Right atrium auricular region (tissue), 2 donors: ENCODE measurements around a stretch of chr21.

GRCh38 chr21:34811122-34812165 lies 142.7 kb downstream of the CLIC6 start:
- PRO-cap, result no peak
- RAMPAGE, long total RNA, 2 experiments, result no peak in any of the 2 experiments

- PRO-cap, result bidirectional peak, plus-strand start at chr21:34844853, minus-strand start at chr21:34844695
- RAMPAGE, long total RNA, 2 experiments, result no peak in any of the 2 experiments
These were observed 176.0 kb downstream of the CLIC6 start for GRCh38 chr21:34844531-34845428.

GRCh38 chr21:34861366-34862162 lies 187.5 kb downstream of the RUNX1 start:
- PRO-cap, result no peak
- RAMPAGE, long total RNA, 2 experiments, result no peak in any of the 2 experiments

GRCh38 chr21:34865448-34866123 lies 183.5 kb downstream of the RUNX1 start:
- PRO-cap, result no peak
- RAMPAGE, long total RNA, 2 experiments, result no peak in any of the 2 experiments

- PRO-cap, result no peak
- RAMPAGE, long total RNA, 2 experiments, result no peak in any of the 2 experiments
These were observed 170.8 kb downstream of the RUNX1 start for GRCh38 chr21:34878125-34878955.

DNA sequence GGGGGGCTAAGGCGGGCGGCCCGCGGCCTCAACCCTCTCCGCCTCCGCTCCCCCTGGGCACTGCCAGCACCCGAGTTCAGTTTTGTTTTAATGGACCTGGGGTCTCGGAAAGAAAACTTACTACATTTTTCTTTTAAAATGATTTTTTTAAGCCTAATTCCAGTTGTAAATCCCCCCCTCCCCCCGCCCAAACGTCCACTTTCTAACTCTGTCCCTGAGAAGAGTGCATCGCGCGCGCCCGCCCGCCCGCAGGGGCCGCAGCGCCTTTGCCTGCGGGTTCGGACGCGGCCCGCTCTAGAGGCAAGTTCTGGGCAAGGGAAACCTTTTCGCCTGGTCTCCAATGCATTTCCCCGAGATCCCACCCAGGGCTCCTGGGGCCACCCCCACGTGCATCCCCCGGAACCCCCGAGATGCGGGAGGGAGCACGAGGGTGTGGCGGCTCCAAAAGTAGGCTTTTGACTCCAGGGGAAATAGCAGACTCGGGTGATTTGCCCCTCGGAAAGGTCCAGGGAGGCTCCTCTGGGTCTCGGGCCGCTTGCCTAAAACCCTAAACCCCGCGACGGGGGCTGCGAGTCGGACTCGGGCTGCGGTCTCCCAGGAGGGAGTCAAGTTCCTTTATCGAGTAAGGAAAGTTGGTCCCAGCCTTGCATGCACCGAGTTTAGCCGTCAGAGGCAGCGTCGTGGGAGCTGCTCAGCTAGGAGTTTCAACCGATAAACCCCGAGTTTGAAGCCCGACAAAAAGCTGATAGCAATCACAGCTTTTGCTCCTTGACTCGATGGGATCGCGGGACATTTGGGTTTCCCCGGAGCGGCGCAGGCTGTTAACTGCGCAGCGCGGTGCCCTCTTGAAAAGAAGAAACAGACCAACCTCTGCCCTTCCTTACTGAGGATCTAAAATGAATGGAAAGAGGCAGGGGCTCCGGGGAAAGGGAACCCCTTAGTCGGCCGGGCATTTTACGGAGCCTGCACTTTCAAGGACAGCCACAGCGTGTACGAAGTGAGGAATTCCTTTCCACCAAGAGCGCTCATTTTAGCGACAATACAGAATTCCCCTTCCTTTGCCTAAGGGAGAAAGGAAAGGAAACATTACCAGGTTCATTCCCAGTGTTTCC lies 158.2 kb downstream of the RUNX1 start:
- PRO-cap, result no peak
- RAMPAGE, long total RNA, 2 experiments, result no peak in any of the 2 experiments

DNA sequence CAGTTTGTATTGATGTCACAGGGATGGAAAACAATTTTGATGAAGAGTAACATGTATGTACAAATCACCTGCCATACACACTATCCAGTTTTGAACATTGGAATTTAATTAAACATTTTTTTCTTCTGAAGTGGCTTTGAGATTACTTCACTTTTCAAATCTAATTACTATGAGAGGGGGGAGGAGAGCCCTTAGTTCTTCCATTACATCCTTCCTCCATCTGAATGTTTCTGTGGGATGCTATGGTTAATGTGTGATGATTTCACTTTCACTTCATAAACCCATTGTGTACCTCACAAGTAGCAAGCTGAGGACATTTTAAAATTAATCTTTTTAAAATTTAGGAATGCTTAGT lies 156.9 kb downstream of the RUNX1 start:
- PRO-cap, result no peak
- RAMPAGE, long total RNA, 2 experiments, result no peak in any of the 2 experiments

- PRO-cap, result no peak
- RAMPAGE, long total RNA, 2 experiments, result no peak in any of the 2 experiments
These were observed 115.1 kb downstream of the RUNX1 start for GRCh38 chr21:34933872-34934587.

- PRO-cap, result no peak
- RAMPAGE, long total RNA, 2 experiments, result no peak in any of the 2 experiments
These were observed 27.1 kb downstream of the RUNX1 start for GRCh38 chr21:35021840-35022489.

GRCh38 chr21:35257288-35257810 lies 208.2 kb upstream of the RUNX1 start:
- PRO-cap, result no peak
- RAMPAGE, long total RNA, 2 experiments, result no peak in any of the 2 experiments

DNA sequence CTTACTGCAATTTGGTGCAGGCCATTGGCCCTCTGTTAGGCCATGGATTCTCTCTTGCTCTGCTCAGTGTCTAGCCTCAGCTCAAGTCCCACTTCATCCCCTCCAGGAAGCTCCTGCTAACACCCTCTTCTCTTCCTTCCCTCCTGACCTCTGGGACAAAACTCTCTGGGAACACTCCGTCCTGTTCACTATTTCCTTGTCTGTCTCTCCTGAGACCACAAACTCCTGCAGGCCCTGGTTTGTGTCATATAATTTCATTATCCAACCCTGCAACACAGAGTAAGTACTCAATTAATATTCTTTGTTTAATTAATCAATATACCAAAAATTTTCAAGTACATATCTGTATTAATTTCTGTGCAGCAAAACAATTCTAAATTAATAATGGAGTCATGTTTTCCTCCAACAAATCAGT lies 245.4 kb downstream of the SETD4 start:
- PRO-cap, result no peak
- RAMPAGE, long total RNA, 2 experiments, result no peak in any of the 2 experiments

GRCh38 chr21:36070819-36071498 lies 1.1 kb downstream of the CBR1 start:
- PRO-cap, result no peak
- RAMPAGE, long total RNA, 2 experiments, result no peak in any of the 2 experiments

- PRO-cap, result bidirectional peak, plus-strand start at chr21:36075556, minus-strand start at chr21:36075340
- RAMPAGE, long total RNA, 2 experiments, result no peak in any of the 2 experiments
These were observed 5.3 kb downstream of the CBR1 start for GRCh38 chr21:36075088-36075463.

DNA sequence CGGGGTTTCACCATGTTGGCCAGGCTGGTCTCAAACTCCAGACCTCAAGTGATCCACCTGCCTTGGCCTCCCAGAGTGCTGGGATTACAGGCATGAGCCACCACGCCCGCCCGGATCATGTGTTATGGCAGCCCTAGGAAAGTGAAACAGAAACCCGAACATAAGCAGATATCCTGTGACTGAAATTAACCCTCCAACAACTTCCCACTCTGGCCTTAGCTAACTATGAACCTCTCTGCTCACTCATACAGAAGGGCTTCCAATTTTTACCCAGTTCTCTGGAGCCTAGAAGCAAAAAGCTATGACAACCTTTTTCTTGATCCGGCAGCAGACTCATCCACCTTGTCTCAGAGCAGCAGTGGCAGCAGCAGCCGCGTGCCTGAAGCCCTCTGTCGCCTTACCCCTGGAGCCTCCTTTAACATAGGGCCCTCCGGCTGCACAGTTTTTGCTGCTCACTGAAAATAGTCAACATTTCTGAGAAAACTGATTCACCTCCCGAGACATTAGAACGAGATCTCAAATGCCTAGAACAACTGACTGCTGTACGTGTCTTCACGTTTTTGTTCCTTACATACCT lies 9.3 kb downstream of the CBR1 start:
- PRO-cap, result no peak
- RAMPAGE, long total RNA, 2 experiments, result no peak in any of the 2 experiments

- PRO-cap, result no peak
- RAMPAGE, long total RNA, 2 experiments, result no peak in any of the 2 experiments
These were observed 6.6 kb downstream of the CBR3 start for GRCh38 chr21:36141333-36142054.

DNA sequence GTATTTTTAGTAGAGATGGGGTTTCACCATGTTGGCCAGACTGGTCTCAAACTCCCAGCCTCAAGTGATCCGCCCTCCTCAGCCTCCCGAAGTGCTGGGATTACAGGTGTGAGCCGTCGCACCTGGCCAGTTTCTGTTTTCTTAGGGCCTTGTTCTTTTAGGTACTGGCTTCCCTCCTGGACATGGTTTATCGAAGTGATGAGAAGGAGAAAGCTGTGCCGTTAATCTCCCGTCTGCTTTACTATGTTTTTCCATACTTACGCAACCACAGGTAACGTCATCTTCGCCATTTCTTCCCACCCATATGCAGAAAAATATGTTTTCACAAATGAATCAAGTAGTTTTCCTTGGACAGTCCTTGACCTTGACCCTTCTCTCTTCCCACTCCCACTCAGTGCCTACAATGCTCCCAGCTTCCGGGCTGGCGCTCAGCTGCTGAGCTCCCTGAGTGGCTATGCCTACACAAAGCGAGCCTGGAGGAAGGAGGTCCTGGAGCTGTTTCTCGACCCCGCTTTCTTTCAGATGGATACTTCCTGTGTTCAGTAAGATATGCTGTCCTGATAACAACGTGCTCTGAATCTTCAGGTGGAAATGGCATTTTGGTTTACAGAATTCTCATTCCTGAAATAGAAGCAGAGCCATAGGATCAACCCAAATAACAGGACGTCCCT lies 42.0 kb upstream of the MORC3 start:
- PRO-cap, result no peak
- RAMPAGE, long total RNA, 2 experiments, result no peak in any of the 2 experiments

GRCh38 chr21:36337643-36338182 lies 17.7 kb downstream of the MORC3 start:
- PRO-cap, result no peak
- RAMPAGE, long total RNA, 2 experiments, result no peak in any of the 2 experiments

- PRO-cap, result no peak
- RAMPAGE, long total RNA, 2 experiments, result no peak in any of the 2 experiments
These were observed 104.4 kb downstream of the HLCS start for GRCh38 chr21:36861850-36862626.

DNA sequence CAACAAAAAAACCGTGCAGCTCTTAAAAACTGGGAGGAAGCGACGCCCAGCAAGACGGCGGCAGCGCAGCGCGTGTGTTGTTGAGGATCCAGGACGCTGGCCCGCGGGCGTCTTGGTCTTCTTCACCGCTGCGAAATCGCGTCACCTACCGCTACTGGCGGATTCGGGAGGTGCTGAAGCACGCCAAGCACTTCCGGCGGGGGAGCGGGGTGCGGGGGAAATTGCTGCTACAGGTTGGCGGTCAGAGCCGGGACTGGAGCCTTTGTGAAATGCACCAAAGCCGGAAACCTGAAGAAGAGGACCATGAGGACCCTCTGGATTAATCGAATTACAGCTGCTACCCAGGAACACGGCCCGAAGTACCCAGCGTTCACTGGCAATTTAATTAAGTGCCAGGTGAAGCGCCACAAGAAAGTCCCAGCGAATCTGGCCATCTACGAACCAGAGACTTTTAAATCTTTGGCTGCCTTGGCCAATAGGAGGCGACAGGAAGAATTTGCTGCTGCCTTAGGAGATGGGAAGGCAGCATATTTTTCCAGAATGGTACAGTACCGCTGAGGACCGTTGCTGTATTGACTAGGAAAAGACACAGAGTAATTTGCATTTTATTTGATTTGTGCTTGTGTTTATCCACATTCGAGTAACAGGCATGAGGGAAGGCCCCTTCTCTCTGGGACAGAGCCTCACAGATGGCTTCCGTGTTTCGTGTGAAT lies 11.8 kb upstream of the RIPPLY3 start:
- PRO-cap, result no peak
- RAMPAGE, long total RNA, 2 experiments, result no peak in any of the 2 experiments

DNA sequence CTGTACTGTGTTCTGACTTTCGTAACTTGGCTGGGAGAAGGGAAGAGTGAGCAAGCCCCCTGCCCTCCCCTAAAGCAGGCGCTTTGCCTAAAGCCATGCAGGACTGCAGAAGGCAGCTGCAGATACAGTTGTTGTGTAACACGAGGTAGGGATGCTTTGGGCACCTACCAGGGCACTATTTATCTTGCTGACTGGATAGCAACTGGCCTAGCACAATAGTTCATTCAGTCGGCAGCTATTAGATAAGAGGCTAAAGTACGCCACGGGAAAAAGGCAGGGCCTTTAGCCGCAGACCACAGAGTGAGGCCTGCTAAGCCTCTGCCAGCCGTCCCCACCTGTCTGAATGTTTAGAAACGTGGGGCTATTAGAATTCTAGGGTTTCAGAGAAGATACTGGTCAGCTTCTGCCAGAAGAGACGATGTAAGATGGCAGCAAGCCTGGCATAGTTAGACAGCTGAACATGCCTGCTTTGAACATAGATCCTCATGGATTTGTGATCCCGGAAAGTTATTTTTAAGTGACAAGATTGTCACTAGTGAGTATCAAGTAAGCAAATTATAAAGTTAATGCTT lies 81.0 kb downstream of the TTC3 start:
- PRO-cap, result no peak
- RAMPAGE, long total RNA, 2 experiments, result no peak in any of the 2 experiments